ENCODE data around the gene LTO1.

DNA sequence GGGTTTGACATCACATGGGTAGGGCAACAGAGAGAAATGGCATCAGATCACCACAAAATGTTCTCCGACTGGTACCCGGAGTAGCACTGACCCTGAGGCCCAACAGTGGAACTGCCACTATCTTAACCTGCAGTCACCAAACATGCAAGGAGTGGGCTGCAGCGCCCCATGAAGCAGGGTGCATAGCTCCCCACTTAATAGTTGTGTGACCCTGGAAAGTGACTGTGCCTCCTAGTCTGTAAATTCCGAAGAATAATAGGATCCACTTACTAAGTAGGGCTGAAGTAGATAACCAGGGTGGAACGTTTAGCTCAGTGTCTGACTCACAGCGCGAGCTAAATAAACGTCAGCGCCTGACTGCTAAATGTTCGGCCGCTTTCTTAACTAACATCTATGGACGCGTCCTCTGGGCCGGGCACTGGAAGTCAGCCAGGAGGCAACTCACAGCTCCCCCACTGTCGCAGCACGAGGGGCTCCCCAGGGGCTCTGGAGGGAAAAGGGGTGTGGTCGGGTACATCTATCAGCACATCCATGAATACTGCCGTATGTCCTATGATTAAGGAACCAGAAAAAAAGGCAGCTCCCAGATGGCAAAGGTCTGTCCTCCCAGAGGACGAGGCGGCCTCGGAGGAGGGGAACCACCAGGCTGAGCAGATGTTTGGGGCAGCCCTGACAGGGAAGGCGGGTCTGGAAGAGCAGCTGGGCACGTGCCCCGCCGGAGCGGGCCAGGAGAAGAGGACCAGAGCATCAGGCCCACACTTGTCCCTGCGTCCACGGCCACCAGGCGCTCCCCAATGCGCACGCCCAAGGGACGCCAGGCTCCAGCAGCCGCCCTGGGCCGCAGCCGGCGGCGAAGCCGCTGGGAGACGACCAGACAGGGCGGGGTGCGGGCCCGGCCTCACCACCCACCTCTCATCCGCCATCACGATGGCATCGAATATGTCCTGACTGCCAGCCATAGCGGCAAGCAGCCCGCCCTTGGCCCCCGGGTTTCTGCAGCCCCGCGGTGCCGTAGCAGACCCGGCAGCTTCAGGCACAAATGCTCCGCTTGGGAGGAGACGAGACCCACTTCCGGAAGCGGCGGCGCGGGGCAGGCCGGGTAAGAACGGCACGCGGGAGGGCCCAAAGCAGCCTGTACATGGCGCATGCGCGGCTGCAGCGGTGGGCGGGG is at the start of gene LTO1:
Gene LTO1, minus strand, starts transcription at position 1,073 of the 1,171 bp plus-strand sequence.
- PRO-cap = bidirectional peak, plus-strand start outside the sequence, minus-strand start at position 1,043 of the sequence

DNA sequence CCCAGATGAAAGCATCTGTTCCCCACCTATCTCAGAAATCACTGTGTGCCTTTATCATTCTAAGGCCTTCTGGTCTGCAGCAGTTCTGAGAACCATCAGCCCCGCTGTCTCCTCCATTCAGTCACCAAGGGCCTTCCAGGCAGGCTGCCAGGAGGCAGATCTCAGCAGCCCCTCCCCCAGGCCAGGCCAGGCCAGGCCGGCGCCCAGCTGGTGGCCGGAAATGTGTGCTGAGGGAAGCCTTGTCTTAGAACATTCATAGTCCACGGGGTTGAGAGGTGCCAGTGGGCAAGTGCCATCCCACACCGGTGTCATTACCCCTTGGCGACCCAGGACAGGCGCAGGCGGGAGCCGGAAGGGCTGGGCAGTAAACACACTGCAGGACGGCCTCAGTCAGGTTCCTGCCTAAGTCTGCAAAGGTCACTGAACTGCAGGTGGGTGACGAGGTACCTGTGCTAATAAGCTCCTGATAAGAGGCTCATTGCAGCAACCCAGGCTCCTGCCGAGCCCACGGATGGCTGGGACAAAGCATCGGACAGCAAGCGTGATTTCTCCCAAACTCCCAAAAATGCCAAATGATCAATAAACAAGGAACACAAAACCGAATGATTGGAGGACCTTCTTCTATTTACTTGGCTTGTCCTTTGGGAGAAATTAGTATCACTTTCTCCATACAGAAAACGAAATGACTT is 3.1 kb downstream of the FGF19 start:
- PRO-cap = no peak

DNA sequence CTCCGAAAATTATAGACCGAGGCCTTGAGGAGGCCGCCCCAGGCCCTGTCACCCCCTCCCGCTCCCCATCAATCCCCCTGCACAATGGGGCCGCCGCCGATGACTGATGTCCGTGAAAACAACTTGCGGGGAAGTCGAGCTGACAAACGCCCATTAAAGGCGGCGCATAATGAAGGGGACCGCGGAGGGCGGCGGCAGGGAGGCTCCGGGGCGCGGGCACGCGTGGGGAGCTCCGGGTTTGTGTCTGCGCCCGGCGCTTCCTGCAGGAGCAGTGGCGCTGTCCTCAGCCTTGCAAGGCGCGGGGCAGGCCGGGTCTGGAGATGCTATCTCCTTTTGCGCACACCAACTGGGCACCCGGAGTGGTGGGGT is 237 bp upstream of the FGF3 start:
- PRO-cap = no peak

DNA sequence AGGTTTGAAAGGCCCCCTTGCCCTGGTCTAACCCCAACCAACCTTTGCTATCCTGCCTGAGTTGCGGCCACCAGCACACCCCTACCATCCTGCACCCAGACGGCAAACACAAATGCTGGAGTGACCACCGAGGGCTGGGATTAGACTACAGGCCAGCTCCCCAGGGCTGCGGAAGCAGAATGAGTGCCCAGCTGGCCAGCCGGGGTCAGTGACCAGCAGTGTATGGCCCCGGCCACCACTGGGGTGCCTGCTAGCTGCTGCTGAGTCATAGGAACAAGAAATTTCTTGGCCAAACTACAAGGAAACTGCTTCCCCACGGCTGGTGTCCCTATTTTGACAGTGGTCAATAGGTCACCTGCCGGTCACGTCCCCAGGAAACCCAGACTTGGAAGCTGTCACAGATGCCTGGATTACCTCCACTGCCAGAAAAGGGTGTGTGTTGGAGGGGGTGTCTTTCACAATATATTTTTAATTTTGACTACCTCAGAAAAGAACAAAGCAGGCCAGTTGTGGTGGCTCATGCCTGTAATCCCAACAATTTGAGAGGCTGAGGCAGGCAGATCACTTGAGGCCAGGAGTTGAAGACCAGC is 81.4 kb upstream of the FGF3 start:
- PRO-cap = no peak

DNA sequence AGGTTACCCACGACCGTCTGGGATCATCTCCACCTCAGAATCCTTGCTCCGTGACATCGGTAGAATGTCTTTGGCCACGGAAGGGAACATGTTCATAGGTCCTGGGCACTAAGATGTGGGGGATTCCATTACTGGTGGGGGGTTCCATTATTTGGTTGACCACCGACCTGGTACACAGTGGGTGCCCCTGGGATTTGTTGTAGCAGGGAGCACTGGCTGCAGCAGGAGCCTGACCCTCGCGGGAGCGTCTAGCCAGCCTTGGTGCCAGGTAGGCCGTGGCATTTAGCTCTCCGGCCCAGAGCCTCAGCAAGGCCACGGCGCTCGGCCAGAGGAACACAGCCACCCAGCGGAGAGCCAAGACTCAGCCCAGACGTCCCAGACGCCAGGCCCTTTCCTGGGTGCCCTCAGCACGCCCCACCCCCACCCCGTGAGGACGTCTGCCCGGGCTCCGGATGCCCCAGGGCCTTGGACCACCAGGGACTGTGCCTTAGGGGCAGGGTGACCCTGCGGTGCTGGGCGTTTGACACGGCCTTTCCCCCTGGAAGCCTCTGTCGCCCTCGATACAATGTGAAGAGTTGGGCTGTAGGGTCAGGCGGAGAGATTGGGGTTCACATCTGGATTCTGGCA is 99.0 kb upstream of the FGF3 start:
- PRO-cap = no peak

GRCh38 chr11:69948139-69949305 is 129.3 kb upstream of the FGF3 start:
- PRO-cap = no peak

- PRO-cap = no peak
These were observed 107.8 kb upstream of the ANO1 start for GRCh38 chr11:69970128-69970819.

- PRO-cap = no peak
These were observed 92.2 kb upstream of the ANO1 start for GRCh38 chr11:69985580-69986738.

- PRO-cap = no peak
These were observed 91.2 kb upstream of the ANO1 start for GRCh38 chr11:69986739-69987551.

DNA sequence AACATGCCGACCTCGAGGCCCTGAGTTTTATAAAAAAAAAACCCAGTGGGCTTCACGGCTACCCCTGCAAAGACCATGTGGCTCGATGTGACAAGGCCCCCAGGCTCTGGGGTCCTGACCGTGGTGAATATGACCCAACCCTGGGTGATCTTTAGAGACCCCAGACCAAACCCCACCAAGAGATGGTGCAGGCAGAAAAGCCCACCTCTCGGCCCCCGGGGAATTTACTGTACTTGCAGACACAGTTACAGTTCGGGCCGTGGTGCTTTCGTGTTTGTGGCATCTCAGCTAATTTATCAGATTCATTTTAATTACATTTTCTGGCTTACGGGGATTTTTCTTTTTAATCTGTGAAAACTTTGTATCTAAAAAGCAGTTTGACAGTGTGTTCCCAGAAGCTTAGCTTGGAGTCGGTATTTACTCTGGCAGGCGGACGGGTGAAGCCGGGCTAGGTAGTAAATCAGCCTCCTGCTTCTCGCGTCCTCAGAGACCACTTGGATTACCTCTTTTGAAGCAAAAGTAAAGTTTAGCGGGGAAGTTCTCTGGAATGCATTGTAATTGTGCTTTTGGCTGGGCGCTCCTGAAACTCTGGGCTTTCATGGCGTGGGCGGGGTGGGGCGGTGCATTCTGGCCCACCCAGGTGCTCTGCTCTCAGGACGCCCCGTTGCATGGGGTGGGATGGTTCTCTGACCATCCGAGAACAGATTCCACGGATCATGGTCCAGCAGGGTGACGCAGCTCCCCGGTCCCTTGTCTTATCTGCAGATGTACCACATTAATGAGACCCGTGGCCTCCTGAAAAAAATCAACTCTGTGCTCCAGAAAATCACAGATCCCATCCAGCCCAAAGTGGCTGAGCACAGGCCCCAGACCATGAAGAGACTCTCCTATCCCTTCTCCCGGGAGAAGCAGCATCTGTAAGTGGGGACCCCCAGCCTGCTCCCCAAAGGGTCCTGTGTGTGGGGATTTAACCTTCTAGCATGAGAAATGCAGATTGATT is 25.4 kb downstream of the ANO1 start:
- PRO-cap = no peak

DNA sequence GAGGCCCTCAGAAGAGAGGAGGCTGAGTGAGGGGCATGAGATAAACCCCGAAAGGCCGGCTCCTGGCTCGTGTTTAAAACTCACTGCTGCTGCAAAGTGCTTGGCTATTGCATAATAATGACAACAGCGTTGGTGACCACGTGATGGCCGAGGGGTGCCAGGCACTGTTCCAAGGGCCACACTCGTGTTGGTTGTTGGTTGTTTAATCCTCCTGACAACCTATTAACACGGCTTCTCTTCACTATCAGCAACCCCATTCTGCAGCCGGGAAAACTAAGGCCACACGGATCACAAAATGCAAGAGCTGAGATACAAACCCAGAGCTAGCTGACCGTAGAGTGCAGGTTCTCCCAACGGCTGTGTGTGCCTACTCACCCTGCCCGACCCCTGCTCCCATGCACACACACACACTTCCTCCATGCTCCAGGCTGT is 51.0 kb downstream of the ANO1 start:
- PRO-cap = no peak

- PRO-cap = no peak
These were observed 27.9 kb downstream of the FADD start for GRCh38 chr11:70230863-70231525.

DNA sequence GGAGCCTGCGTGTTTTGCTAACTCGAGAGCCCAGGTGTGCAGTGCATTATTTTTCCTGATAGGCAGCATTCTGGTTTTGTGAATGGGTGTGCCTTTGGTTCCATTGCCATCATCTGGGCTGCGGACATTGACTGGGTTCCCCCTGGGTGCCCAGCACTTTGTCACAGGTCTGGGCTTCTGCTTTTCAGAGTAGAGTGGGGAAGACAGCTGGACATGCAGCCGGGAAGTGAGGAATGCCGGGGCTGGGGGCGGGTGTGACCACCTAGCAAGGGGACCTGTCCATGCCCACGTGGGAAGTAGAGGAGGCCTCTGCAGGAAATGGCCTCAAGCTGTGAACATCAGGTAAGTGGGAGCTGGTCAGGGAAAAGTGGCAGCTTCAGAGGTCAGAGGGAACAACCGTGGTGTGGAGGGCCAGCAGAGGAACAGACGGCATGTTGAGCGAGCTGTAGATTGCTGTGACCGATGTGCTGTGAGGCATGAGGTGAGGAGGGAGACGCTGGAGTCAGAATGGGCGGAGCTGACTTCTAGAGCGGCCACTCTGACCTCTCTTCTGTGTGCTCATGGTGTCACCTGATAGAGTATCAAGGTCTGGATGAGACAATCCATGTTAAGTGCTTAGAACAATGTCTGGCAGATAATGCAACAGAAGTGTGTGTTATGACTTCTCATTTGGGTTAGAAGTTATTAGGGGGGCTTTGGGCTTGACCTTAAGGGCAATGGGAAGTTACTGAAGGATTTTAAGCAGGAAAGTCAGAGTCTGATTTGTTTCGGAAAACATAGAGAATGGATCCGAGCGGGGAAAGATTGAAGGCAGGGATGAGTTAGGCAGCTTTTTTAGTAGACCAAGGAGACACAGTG is 42.4 kb downstream of the PPFIA1 start:
- PRO-cap = no peak

GRCh38 chr11:70628768-70629601 is 230.7 kb downstream of the CTTN start:
- PRO-cap = no peak

DNA sequence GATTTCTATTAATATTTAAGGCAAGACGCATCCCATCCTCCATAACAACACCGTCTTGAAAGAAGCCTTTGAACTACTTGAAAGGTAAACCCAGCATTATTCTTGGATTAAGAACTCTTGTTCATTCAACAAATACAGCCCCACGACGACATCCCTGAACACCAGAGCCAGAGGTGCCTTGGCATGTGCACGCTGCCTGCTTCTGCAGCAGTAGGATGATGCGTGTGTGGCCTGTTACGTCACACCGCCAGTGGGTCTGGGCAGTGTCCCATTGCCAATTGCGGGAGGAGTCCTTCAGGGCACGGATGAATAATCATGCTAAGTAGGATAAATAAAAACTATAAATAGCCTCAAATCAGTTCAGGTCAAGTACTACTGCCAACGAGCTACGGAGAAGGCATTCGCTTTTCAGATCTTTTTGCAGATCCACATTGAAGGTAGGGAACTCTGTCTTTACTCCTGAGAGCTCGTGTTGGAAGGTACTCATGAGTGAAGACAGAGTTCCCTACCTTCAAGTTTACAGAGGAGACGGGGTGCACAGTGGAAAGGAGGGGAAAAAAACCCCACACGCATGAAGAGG is 380.4 kb downstream of the SHANK2 start:
- PRO-cap = no peak

- PRO-cap = no peak
These were observed 344.2 kb downstream of the SHANK2 start for GRCh38 chr11:70908134-70908714.

GRCh38 chr11:71213284-71213686 is 39.1 kb downstream of the SHANK2 start:
- PRO-cap = no peak

DNA sequence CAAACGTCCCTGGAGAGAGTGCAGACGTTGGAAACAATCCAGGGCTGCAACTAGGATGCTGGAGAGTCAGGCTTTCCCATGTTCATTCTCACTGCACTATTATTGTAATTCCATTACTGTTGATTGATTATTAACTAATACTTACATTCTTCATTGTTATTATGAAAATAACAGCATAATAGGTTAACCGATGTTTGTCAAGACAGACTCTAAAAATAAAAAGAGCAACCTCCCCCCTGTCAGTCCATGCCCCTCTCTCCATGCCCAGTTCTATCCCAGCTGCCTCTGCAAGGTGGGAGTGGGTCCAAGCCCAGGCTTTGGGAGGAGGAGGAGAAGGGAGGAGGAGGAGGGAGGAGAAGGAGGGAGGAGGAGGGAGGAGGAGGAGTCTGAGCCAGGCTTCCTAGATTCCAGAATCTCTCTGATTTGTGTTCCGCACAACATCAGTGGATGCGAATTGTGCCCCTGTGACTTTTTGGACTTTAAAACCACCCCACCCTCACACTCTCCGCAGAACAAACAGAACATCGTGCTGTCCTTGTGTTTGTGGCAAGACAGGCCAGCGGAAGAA is 16.1 kb upstream of the SHANK2 start:
- PRO-cap = no peak

DNA sequence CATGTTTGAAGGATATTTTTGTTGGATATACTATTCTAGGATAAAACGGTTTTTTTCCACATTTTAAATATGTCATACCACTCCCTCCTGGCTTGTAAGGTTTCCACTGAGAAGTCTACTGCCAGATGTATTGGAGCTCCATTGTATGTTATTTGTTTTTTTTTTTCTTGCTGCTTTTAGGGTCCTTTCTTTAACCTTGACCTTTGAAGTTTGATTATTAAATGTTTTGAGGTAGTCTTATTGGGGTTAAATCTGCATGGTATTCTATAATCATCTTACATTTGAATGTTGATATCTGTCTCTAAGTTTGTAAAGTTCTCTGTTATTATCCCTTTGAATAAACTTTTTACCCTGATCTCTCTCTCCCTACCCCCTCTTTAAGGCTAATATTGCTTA is 40.0 kb upstream of the SHANK2 start:
- PRO-cap = no peak

DNA sequence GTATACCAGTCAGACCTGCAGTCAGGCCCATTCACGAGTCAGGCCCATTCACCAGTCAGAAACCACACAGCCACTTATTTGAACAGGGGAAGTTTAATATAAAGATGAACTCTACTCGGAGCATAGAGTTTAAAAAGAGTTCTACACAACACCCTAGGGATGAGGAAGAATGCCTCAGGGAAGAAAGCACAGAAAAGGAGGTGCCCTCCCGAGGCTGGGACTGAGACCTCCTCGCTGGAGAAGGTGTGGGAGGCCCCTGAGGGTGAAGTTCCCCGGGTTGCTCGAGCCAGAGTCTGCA is 13.9 kb downstream of the DHCR7 start:
- PRO-cap = no peak